ENCODE measurements around the gene RGS17.

- PRO-cap = no peak
- RAMPAGE, long total RNA = no peak
Observed at GRCh38 chr6:150072178-150072672, 3.3 kb upstream of the ULBP3 start.

GRCh38 chr6:150452625-150453554, 84.1 kb downstream of the IYD start:
- PRO-cap = no peak
- RAMPAGE, long total RNA = no peak

GRCh38 chr6:150492511-150492708, 107.3 kb upstream of the PLEKHG1 start:
- PRO-cap = no peak
- RAMPAGE, long total RNA = no peak

- PRO-cap = no peak
- RAMPAGE, long total RNA = no peak
Observed at GRCh38 chr6:150691516-150691870, 91.8 kb downstream of the PLEKHG1 start.

DNA sequence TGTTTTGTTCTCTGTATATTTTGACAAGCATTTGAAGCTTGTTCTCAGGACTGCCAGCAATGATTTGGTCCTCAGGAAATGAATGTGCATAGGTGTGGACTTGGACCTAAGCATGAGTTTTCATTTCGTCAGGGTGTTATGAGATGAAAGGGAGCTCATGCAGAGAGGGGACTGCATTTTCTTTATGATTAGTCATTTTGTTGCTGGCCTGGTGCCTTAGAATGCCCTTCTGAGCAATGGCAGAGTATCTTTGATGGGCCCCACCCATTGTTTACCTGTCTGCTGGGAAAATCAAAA, 51.6 kb upstream of the MTHFD1L start:
- PRO-cap = no peak
- RAMPAGE, long total RNA = no peak

DNA sequence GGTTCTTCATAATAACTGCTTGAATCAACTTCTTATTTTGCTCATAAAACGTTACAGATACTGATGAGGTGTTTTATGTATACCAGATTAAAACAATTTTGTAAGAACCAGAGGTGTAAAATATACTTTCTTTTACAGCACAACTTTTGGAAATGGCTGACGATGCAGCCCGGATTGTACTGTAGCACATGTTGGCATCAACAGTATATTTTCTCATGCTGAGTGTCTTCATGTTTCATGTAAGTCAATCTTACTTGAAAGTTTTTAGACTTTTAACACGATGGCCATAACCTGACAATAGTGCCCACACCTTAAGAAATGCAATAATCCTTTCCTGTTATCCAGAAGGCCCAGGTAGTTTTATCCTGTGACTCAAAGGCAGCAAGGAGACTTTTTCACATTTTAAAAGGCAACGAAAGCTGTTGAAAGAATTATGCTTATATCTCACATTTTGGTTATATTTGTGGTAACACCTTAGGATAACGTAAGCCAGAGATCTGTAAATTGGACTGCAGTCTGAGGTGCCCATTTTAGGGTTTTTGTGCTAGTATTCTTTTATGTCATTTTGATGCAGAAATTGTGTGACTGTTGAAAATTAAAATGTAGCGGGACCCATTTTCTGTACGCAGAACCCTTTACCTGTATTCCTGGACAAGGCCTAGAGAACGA, 24.5 kb upstream of the MTHFD1L start:
- PRO-cap = no peak
- RAMPAGE, long total RNA = no peak

DNA sequence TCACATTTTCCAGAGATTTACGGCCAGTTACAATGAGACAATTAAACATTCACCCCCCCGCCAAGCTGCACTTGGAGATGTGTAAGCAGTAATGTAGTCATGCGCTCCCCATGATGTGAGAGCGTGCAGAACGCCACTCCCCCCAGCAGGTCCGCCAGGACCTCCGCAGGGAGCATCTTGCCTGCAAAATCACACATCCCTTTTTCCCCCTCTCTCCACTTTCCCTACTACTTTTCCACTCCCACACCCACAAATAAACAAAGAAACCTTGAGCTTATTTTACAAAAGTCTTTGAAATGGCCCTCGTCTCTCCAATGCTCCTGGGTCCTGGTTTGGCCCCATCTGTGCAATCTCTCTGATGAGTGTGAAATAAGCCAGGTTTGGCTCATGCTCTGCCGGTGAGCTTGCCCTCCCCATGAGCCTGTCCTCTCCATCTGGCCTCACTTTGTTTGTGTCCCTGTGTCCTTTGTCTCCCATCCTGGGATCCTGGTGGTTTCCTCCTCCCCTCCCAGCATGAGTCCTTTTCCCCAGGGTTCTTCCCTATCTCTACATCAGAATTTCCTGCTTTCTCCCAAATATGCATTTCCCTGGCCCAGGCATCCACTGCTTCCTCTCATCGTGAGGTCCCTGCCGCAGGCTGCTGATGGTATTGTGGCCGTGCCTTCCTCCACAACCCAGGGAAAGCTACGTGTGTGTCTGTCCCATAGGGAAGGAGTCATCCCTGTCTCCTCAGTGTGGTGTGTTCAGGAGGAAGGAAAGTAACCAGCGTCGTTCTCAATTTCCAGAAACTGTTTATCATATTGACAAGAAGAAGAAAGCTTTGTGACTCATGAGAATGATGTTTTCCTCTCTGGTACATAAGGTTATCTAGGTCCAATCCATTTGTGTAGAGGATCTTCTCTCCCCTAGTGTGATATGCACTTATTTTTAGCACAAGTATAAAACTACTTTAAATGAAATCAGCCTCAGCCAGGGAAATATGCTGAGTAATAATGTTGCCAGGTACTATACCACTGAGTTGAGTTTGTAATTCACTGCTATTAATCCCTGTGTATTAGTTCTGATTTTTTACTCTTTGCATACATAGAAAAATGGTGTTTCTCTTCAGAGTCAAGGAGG, 180.1 kb downstream of the MTHFD1L start:
- PRO-cap = unidirectional peak, minus-strand start at position 436 of the sequence
- RAMPAGE, long total RNA = no peak

DNA sequence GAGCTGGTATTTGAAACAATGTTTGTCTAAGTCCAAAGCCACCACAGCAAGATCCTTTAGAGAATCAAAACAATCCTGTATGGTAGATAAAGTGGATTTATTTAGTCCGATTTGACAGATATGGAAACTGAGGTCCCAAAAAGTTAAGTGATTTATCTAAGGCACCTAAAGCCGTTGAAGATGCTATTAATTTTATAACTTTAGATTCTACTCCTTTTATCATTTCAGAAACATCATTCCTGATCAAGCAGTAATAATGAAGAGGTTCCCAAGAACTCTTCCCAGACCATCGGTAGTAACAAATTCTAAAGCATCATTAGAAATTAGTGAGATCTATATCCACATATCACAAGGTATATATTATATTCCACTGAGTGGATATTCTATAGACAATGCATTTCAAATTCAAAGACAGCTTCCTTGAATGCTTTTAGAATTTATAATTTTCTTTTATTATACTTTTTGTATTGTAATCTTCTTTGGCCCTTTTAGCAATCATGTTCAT, 23.7 kb downstream of the ZBTB2 start:
- PRO-cap = no peak
- RAMPAGE, long total RNA = no peak

- PRO-cap = no peak
- RAMPAGE, long total RNA = no peak
Observed at GRCh38 chr6:151380054-151381032, 11.0 kb downstream of the ZBTB2 start.

- PRO-cap = no peak
- RAMPAGE, long total RNA = no peak
Observed at GRCh38 chr6:151392883-151394132, 1.9 kb upstream of the ZBTB2 start.

GRCh38 chr6:151442353-151442924, 9.5 kb downstream of the RMND1 start:
- PRO-cap = no peak
- RAMPAGE, long total RNA = no peak

DNA sequence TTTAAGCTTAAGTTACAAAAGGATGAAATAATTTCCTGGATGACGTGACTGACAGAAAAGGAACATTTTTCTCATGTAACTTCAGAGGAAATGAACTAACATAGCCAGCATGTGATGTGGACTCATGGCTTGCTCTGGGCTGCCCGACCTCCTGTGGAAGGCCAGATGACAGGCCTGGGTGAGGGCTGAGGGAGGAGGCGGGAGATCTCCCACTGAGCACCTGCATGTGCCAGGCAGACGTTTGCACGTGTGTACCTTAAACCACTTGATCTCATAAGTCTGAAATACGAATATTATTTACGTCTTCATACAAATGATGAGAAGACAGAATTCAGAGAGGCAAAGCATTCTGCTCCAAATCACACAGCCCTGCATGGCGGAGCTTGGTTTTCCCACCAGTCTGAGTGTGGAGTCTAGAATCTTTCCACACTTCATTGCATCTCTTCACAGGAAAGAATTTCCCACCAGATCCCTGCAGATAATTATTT, 321.0 kb downstream of the SYNE1 start:
- PRO-cap = no peak
- RAMPAGE, long total RNA = no peak

DNA sequence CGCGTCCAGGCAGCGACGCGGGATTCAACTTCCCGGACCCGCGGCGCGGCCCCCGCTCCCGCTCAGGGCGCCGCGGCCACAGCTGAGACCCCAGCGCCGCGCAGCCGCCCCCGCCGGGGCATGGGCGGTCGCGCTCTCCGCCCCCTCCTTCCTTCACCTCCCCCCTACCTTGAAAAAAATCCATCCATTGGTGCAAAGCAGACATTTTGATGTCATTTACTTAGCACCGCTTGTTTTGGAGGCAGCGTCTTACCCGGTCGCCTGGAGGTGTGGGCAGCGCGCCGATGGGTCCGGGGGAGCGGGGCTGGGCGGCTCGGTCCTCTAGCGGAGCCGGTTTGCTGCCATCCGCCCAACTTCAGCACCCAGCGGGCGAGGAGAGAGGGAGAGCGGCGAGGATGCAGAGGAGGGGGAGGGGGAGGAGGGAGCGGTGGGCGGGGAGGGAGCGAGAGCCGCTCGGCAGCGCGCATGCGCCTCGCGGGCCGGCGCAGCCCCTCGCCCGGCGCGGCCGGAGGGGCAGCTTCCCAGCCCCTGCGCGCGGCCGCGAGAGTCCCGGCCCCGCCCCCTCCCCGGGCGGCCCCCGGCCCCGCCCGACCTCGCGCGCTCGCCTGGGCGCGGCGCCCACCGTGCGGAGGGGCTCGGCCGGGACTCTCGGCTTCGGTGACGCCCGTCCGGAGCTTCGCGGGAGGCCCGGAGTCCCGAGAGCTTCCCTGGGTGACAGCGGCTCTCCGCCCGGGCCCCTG, at the start of gene RGS17:
Gene RGS17 (minus strand): TSS at position 412 of the 740 bp plus-strand sequence.
- PRO-cap = bidirectional peak, plus-strand start at position 216 of the sequence, minus-strand start at position 80 of the sequence; bidirectional peak, plus-strand start at position 590 of the sequence, minus-strand start at position 371 of the sequence
- RAMPAGE, long total RNA = no peak

- PRO-cap = no peak
- RAMPAGE, long total RNA = no peak
Observed at GRCh38 chr6:154256936-154257630, 99.5 kb downstream of the IPCEF1 start.

GRCh38 chr6:154460358-154460919, 50.0 kb downstream of the CNKSR3 start:
- PRO-cap = no peak
- RAMPAGE, long total RNA = no peak

DNA sequence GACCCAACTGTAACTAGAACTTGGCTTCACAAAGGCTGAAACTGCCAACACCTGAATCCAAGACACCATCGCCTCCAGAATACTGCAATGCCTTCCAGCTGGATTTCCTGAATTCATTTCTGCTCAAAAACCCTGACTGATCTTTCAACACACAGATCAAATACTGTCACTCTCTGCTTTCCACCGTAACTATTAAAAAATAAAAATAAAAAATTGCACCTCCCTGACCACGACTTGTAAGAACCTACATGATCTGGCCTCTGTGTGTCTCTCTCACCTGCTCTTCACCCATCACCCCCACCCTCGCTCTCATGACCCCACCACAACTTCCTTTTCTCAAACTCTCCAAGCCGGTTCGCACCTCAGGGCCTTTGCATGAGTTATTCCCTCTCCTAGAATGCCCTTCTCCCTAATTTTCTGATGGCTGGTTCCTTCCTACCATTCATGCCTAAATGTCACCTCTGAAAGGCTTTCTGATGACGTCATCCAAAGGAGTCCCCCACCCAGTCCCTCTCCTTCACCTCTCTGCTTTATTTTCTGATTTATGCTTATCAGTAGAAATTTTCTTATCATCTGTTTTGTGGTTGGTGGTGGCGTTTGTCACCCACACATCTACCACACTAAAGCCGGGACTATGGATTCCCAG, 9.2 kb downstream of the CNKSR3 start:
- PRO-cap = no peak
- RAMPAGE, long total RNA = no peak

DNA sequence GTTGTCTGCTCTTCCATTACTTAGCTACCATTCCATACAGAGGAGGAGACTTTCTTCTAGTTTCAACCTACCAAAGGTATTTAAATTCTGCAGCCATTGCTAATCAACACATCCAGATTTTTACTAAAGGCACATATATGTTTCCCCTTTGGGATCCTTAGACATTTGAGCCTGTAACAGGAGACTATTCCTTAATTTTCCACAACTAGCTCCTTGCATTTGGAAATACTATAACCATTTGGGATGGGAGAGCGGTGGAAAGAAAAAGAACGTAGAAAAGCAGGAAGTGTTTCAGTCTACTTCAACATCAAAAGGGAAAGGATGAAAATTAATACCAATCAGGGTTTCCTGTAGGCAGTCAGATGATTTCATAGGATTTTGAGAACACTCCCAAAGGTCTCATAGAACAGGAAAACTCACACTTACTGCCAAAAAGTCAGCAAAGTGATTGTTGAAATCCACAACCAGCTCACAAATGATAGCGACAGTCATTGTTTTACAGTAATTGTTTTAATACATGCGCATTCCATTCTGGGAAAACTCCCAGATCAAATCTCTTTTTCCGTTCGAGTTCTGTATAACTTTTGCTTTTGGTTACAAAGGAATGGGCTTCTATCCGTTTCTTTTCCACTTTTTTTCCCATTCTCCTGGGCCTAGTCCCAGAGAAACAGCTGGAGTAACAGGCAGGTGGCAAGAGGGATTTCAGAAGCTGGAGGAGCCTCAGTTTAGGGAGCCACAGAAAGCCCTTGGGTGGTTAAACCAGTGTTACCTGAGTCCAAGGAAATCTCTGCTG, 5.3 kb upstream of the CNKSR3 start:
- PRO-cap = no peak
- RAMPAGE, long total RNA = no peak

- PRO-cap = no peak
- RAMPAGE, long total RNA = no peak
Observed at GRCh38 chr6:154566943-154567528, 56.6 kb upstream of the CNKSR3 start.

GRCh38 chr6:154619262-154619697, 108.8 kb upstream of the CNKSR3 start:
- PRO-cap = no peak
- RAMPAGE, long total RNA = no peak

DNA sequence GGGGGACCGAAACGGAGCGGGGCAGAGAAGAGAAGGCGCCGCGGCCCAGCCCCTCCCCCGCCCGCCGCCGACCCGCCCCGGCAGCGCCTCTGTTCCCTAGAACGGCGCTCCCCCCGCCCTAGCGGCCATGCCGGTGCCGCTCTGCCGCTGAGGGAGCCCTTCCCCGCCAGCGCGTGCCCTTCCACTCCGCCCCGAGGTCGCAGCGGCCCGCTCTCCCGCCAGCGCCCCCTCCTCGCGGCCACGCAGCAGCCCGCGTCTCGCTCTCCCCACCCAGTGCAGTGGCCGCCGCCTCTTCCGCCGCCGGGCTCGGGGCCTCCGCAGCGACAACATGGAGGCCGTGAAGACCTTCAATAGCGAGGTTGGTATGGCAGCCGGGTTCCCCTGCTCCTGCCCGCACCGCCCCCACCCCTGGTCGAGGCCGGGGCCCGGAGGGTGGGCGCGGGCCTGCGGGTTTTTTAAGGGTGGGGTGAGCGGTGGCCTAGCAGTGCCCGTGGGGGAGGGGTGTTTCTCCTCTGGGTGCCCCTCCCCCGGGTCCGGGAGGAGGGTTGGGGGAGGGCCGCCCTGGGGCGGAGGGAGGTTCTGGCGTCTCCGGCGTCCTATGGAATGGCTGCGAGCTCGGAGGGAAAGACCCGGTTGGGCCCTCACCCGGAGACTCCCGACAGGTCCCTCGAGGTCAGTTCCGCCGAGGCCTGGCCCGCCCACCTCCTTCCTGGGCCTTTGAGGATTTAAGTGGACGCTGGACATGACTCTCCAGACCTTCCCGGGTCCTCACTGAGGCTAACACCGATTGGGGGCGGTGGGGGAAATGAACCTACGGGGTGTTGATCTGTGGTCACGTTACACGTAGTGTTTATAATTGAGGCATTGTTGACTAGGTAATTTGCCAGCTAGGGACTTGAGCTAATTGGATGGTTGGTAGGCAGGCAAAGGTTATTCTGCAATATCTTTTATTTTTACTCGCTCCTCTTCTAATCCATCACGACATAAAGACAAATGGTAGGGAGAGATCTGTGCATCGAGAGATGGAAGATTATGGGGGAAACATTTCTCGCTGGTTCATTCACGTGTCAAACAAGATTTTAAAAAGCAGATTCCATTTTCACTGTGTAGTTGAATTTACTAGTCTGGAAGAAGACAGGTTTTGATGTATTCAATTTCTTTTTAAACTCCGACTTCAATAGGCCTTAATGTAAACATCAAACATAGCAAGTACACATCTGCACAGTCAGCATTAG, 774 bp downstream of the SCAF8 start:
- PRO-cap = no peak
- RAMPAGE, long total RNA = no peak

All from GM23338 (cell line).